WTC11 (cell line): ENCODE data around the genes LPAR3, C1orf52 and BCL10.

DNA sequence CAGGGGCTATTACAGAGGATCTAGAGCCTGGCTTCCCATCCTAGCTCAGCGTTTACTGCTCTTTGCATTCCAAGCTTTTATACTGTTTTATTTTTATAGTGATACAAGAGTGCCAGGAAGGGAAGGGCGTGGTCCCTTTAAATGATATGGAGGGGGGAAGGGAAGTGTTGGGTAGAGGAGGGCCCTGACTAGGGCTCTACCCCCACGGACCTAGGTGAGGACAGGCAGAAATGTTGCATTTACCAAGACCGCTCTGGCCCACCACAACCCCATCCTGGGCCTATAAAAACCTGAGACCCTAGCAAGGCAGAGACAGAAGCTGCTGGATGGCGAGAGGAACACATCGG lies 1026.0 kb downstream of the TTLL7 start:
- PRO-cap: no peak

DNA sequence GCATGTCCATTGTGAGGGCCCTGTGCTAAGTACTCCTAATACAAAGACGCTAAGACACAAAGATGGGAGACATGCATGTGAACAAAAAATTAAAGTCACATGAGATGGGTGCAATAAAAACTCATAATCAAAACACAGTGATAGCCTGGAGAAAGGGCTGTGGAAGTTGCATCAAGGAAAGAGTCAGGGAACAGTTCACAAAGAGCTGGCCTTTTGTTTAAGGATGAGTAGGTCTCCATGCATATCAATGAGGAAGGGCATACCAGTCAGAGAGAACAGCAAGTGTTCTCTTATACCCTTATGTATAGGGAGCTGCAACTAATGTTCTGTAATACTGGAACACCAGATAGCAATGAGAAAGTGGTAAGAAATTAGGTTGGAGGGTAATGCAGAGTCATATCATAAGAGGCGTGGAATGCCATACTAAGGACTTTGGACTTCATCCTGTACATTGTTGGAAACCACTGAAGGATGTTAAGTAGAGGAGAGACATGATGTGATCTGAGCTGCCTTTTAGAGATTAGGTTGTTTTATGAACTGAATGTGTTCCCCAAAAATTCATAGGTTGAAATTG lies 46.8 kb upstream of the SAMD13 start:
- PRO-cap: no peak

GRCh38 chr1:84271415-84272048 lies 30.0 kb upstream of the SAMD13 start:
- PRO-cap: no peak

- PRO-cap: no peak
Observed at GRCh38 chr1:84370833-84371335, 27.4 kb upstream of the DNASE2B start.

DNA sequence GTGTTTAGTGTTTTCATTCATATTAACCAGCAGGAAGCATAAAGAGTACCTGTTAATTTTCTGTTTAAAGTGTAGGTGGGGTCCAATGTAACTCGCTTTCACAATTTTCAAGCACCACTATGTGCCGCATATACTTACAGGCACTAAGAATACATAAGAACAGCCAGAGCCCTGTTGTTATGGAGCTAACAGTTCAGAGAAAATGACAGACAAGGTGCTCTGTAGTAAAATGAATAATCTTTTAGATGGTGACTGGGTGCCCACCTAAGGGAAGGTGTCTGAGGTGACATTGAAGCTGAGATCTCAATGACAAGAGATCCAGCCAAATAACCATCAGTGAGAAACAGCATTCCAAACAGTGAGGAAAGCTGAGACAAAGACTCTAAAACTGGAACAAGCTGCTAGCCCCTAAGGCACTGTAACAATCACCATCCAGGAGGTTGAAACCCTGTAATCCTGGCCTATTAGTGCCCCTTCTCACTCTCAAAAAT lies 2.5 kb upstream of the SPATA1 start:
- PRO-cap: no peak

DNA sequence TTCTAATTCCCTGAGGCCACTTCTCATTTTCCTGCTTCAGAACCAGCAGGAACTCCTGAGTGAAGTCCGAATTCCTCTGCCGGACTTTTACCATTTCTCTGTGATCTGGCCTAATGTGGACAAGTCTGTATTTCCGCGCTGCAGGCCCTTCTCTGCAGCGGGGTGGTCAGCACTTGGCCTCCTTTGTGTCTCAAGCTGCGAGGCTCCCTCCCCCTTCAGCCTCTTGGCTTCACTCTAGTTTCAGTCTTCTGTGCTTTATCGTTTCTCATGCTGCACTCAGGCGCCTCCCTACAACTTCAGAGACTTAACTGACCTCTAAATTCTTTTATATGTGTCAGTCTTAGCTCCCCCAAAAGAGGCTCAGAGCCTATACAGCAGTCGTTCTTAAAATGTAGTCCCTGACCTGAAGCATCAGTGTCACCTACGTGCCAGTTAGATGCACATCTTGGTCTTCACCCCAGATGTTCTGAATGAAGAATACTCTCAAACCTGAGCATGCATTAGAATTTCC lies 9.5 kb upstream of the CTBS start:
- PRO-cap: no peak

DNA sequence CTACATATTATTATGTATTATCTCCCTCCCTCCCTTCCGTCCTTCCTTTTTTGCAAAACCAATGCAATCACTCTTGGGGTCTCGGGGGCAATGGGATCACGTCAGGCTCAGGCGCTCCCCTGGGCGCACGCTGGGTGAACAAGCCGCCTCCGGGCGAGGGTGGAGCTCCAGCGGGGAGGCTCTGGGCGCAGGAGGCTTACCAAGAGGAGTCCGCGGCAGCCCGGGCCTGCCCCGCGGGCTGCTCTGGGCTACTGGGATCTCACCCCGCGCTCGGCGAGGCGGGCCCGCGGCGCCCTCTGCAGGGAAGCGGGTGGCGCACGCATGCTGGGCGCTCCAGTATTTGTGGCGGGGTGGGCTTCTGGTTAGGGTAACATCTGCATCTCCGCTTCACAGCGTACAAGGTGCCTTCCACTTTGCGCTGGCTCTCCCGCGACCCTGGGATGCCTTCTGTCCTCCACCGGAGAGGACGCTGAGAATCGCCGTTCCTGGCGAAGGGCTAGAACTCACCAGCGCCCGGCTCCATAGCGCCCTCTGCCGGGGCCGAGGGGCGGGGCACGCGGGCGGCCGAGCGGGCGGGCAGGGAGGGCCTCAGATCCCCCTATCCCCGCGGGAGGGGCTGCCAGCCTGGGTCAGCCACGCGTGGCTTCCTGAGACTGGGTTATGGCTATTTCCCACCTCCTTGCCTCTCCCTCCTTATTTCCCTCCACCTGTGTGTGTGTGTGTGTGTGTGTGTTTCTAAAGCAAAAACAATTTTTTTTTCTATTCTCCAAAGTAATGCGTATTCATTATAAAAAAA lies 46.5 kb upstream of the CTBS start:
- PRO-cap: bidirectional peak, plus-strand start at position 251 of the sequence, minus-strand start at position 245 of the sequence; unidirectional peak, minus-strand start at position 478 of the sequence; unidirectional peak, minus-strand start at position 491 of the sequence

DNA sequence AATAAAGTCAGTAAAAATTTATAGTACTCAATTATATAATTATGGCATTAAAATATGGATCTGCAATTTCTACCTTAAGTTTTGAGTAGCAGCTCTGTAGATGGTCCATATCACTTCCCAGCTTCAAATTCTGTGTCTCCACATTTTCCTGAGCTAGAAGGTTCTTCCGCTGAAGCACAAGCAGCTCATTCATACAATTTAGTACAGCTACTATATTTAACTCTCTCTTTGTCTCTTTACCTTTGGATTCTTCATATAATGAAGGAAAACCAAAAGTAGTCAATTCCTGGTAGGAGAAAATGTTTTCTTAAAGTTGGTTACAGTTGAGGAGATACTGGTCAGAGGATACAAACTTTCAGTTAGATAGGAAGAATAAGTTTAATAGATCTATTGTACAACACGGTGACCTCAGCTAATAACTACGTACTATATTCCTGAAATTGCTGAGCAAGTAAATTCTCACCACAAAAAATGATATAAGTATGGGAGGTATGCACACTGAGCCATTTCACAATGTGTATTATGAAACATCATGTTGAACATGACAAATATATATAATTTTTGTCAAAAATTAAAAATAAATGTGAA lies 20.6 kb downstream of the SSX2IP start:
- PRO-cap: no peak

DNA sequence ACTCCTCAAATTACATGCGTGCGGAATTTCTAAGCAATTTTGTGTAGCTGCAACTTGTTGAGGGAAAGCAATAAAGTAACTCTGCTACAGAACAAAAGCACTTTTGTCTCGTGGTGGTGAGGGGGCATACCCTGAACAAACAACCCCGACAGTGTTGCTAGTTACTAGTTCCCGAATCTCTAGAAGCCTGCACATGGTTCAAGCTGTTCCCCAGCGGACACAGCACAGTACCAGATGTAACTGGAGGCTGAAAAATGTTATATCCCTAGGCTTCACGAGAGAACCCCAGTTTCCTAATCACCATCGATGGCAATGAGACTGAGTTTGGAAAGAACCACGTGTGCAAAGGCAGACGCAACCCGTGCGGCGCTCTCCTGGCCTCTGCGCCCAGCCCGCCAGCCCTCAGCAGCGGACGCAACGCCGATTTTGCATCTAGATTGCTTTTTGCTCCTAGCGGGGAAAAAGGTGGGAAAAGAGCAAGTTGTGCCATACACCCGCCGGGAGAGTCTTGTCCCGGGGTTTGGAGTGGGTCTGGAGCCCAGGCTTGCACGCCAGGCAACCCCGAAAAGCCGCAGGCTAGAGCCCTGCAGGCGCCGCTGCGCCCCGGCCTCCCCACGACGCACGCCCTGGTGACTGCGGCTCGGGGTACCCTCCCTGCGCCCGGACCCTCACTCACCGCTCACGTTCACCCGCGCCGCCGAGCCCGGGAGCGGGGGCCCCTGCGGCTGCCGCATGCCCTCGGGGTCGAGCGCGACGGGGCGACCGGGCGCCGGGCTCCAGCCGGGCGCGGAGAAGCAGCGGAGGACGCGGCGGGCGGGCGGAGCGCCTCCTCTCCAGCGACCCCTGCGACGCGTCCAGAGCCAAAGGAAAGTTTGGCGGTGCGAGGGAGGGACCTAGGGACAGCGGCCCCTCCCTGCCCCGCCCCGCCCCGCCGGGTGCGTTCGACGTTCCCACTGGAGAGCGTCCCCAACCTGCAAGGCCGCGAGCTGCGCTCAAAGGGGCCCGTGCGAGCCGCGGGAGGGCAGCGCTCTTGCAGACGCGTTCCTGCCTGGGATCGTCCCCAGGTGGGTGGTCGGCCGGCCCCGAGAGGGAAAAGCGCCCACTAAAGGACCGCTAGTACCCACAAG lies at the start of gene LPAR3:
Gene LPAR3 (minus strand): TSS at position 867 of the 1,127 bp plus-strand sequence.
- PRO-cap: bidirectional peak, plus-strand start at position 995 of the sequence, minus-strand start at position 867 of the sequence

DNA sequence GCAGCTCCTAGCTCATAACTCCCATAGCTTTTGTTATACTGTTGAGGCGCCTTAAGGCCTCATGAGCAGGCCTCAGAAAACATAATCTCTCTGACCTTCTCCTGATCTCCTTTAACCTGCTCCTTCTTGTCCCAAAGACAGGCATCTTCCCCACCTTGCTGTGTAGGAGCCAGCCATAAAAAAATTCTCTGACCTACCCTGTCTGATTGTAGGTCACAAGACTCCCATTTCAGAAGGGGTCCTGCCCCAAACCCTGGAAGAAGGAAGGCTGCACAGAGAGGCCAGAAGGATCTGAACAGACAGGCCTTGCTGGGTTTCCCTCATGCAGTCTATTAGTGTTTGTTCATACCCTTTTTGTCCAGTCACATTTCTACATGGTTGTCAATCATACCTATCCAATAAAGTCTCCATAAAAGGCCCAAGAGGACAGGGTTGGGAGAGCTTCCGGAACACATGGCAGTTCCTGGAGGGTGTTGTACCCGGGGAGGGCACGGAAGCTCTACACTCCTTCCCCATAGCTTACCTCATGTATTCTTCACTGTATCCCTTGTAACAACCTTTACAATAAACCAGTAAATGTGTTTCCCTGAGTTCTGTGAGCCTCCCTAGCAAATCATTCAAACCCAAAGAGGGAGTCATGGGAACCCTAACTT lies 28.2 kb downstream of the MCOLN2 start:
- PRO-cap: no peak

DNA sequence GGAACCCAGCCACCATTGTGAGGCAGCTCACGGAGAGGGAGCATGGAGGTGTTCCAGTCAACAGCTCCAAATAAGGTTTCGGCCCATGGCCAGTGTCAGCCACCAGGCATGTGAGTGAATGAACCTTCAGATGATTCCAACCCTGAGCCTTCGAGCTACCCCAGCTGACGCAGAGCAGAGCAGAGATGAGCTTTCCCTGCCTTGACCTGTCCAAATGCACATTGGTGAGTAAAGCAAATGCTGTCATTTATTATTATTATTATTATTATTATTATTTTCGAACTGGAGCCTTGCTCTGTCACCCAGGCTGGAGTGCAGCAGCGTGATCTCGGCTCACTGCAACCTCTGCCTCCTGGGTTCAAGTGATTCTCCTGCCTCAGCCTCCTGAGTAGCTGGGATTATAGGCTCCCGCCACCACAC lies 57.9 kb downstream of the SYDE2 start:
- PRO-cap: no peak

GRCh38 chr1:85153466-85153758 lies 47.4 kb downstream of the SYDE2 start:
- PRO-cap: no peak

- PRO-cap: no peak
Observed at GRCh38 chr1:85199640-85200048, 1.2 kb downstream of the SYDE2 start.

DNA sequence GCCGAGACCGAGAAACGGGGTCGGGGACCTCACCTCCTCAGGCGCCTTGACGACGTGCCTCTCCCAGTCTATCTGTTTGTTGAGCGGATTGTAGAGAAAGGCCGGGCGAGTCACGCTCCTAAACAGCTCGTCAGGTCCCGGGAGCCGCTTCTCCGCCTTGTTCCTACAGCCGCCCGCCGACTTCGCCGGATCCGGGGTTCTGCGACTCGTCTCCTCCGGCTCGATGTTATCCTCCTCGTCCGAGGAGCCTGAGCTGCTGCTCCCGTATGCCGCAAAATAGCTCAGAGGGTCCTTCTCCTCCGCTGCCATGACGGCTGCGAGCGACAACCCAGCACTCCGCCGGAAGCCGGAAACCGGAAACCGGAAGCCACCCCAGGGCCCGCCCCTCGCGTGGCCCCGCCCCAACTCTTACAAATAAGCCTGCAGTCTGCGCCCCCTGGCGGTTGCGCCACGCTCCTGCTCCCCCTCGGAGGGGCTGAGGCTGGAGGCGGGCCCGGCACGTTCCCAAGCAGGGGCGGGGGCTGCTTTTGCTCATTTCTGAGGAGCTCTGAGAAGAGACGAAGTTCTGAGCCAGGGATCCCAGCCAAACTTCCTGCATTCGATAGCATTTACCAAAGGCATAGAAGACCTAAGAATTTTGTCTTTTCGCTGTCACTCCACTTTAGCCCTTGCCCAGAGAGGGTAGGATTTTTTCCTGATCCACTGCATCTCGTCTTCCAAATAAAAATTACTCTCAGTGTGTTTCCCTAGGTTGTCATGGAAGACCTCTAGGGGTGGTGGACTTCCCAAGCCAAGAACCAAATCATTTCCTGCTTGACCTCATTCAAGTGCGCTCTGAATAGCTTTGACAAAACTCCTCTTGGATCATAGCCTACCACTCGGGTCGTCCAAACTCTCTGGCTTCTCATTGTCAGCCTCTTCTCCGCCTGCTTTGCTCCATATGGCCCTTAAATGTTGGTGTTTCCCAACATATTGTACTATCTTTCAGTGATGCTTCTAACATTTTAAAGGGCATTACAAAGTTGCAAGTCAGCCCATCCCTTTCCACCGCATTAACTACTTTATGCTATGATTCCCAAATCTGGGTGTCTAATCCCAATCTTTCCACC lies at the start of gene C1orf52:
Gene C1orf52 (minus strand): TSS at position 338 of the 1,109 bp plus-strand sequence.
- PRO-cap: bidirectional peak, plus-strand start at position 534 of the sequence, minus-strand start at position 345 of the sequence

DNA sequence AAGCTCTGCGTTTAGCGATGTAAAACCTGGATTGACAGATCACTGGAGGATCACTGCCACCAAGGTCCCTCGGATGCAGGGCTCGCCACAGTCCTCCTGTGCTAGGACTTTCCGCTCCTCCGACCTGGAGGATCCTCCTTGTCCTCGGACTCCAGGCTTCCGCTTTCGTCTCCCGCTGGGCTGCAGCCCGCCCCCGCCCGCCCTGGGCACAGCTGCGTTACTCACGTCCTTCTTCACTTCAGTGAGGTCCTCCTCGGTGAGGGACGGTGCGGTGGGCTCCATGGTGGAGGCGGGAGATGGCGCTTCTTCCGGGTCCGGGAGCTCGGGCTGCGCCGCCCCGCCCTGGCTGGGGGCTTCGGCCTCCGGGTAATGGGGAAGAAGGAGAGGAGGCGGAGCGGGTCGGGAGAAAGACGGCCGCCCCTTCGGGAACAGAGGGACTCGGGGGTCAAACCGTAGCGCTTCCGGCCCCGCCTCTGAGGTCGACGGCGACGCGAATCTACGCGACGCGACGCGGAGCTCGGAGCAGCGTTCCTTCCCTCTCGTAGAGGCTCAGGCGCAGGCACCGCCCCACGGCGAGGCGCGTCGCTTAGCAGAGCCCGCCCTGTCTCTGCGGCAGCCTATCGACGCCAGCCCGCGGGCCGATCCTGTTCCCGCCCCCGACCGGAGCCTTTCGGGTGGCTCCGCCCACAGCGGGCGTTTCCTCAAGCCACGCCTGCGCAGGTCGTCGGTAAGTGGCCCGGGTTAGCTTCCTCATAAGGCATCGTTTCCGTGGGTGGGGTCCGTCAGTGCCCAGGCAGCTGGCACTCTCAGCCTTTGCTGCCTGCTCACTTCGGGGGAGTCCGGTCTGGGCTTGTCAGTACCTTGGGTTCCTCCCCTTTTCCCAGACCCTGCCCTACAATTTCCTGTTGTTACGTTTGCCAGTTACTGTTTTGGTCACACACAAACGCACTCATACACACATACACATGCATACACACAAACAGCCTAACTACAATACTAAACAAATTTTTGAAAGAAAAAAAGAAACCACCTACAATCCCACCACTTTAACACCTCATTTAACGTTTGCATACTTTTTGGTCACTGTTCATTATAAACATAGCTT lies at the start of gene BCL10:
Gene BCL10 (minus strand): TSS at position 562 of the 1,105 bp plus-strand sequence.
- PRO-cap: bidirectional peak, plus-strand start at position 236 of the sequence, minus-strand start at position 371 of the sequence; bidirectional peak, plus-strand start at position 782 of the sequence, minus-strand start at position 475 of the sequence

DNA sequence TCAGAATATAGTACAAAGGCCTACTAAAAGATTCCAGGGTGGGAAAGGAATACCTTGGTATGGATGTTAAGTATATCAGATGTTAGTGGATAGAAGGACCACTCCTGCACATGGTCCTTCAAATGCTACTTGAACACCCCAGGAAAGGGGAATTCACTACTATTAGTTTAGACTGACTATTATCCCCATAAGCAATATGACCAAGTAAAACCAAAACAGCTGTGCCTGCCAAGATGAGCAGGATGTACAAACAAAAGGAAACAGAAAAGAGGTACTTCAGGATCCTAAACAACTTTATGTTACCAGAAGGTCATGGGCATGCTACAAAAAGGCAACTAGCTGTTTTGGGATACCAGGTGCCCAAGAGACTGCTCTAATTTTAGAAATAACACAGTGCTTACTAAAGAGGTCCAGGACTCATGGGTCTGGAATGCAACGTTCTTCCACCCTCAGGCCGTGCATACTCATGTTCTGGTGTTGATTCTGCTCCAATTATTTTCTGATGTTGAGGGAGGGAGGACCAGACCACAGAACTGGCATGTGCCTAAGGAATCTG lies 37.4 kb upstream of the BCL10 start:
- PRO-cap: no peak

DNA sequence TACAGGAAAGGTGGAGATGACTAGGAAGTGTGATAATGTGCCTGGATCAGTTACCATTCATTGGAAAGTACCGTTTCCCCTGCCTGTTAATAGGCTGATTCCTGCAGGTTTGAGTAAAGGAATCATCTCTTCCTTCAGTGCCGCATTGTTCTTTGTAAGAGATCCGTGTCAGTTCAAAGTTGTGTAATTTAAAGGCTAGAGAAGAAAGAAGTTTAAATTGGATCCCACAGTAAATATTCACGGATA lies 43.5 kb upstream of the BCL10 start:
- PRO-cap: no peak

DNA sequence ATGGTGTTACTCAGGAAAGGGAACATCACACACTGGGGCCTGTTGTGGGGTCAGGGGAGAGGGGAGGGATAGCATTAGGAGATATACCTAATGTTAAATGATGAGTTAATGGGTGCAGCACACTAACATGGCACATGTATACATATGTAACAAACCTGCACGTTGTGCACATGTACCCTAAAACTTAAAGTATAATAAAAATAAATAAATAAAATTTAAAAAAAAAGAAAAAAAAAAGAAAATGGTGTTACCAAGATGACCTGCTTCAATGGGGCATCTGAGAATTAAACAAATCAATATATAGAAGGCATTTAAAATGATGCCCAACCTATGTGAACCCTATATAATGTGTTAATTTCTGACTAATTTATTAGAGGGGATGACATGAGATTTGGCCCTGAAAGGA lies 4.7 kb upstream of the CCN1 start:
- PRO-cap: no peak

DNA sequence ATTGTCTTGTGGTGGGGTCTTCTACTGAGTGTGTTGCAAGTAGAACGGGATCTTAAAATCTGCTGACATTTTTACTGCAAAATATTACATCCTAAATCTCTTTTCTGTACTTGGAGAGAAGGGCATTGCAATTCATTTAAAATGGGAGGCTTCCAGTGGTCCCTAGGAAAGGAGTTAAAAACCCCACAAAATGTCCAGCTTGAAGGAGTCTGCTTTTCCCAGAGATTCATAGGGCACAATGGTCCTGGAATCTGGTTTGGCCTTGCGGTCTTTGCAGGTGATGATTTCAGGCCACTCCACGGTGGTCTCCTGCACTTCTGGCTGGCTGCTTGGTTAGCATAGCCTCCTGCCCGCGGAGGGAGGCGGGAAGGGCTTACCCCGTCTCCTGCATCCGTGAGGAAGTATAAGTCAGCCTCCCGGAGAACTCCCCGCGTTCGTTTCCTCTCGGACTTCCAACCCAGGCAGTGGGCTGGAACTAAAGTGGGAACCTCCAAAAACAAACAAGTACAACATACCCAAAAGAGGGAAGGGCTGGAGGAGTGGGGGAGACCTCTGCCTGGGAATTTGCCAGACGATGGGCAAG lies 1.1 kb upstream of the CCN1 start:
- PRO-cap: no peak

DNA sequence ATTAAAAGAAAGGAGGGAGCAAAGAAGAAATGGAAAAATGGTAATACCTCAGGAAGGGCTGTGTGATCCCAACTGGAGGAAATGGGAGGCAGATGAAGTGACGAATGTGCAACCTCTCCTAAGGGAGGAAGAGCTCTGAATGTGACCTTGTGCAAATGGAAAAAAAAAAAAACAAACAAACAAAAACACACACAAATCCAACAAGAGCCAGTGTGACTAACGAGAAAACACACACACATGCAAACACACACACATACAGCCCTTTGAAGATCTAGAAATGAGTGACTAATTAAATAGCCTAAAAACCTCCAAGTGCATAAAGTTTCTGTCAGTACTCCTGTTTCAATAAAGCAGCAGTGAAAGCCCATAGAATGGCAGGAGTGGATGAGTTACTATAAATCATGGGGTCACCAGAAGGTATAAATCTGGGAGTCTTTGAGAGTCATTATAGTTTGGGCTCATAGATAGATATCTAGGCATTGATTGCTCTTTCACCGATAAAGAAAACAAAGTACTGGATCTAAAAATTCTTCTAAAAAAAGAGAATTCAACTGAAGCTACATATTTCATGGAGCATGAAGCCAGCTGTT lies 49.1 kb downstream of the CCN1 start:
- PRO-cap: no peak